Mesangial cell (primary cell): ENCODE results near the genes ATP6V1F and ATP6V1FNB.

GRCh38 chr7:128756970-128757826, 18.0 kb downstream of the CALU start:
- RAMPAGE, long total RNA = no peak

DNA sequence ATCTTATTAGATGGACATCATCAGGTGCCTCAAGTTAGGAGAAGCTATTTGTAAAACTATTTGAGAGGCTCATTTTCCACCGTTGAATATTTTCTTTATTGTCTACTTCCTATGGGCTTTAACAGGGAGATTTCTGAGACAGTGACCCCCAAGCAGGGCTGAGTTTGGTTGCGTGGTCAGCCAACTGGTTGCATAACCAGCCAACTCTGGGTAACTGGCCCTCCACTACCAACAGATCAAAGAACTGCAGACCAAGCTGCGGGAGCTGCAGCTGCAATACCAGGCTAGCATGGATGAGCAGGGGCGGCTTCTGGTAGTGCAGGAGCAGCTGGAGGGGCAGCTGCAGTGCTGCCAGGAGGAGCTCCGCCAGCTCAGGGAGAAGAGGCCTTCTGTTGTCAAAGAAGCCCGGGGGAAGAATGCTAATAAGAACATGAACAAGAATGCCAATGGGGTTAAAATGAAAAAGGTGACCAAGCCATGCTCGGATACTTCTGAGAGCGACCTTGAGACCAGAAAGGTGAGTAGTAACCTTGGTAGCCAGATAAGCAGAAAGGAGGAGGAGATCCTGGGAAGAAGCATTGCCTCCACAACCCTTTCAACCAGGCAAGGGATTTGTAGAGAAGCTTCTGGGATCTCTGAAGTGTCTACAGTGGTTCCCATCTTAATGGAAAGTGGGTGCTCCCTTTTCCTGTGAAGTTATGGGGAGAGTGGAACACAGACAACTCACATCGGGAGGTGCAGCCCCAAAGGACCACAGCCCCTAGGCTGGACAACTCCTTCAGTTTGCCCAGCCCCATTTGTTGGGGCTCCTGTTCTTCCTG, 15.6 kb upstream of the FLNC start:
- RAMPAGE, long total RNA = no peak

DNA sequence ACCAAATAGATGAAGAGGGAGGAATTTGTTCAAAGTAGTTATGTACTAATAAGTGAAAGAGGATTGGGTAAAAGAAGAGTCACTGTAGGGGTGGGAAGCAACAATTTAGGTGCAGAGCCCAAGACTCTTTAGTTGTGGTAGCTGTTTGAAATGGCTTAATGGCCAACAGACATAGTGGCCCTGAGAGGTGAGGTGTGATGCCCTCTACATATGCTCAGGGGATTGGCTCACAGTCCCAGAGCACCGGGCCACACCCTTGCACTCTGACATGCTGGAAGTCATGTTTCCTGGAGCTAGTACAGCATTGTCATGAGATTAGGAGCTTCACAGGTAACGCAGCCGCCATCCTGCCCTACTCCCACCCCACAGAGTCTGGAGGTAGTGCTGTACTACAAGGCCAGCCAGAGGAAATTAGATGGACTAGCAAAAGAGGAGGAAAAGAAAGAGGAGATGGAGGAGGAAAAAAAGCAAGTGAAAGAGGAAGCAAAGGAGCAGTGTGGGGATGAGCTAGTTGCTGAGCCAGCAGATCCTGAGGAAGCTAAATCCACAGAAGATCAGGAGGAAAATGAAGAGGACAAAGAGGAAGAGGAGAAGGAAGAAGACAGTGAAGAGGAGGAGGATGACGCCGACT, 14.8 kb upstream of the FLNC start:
- RAMPAGE, long total RNA = no peak

DNA sequence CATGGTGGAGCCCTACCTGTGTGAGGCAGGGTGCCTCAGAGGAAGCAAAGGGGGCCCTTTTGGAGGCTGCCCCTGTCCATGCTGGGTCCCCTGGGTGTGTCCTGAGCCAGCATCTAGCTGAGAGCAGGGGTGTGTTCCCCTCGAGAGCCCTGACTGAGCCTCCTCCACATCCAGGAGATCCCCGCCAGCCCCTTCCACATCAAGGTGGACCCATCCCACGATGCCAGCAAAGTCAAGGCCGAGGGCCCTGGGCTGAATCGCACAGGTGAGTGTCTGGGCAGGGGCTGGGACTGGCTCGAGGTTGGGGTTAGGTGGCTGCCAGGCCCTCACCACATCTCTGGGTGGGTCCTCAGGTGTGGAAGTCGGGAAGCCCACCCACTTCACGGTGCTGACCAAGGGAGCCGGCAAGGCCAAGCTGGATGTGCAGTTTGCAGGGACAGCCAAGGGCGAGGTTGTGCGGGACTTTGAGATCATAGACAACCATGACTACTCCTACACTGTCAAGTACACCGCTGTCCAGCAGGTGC, 12.9 kb downstream of the FLNC start:
- RAMPAGE, long total RNA = no peak

GRCh38 chr7:128857834-128858265, 4.8 kb upstream of the ATP6V1F start:
- RAMPAGE, long total RNA = no peak

GRCh38 chr7:128858266-128859457, 4.0 kb upstream of the ATP6V1F start:
- RAMPAGE, long total RNA = no peak

- RAMPAGE, long total RNA = start-site peak on the plus strand at chr7:128862832-128862895, 710 reads
Observed at GRCh38 chr7:128862195-128863385, at the start of gene ATP6V1F. Gene ATP6V1F, plus strand, starts transcription at chr7:128862856.

DNA sequence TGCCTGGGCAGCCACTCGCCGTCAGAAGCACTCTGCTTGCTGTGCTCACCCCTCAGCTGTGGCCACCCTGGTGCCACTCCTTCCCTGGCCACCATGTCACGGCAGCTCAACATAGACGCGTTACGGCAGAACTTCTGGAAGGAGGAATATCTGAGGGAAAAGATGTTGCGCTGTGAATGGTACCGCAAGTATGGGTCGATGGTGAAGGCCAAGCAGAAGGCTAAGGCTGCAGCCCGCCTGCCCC, at the start of gene ATP6V1FNB:
Gene ATP6V1FNB (plus strand): TSS at position 14 of the 244 bp plus-strand sequence.
- RAMPAGE, long total RNA = no peak

- RAMPAGE, long total RNA = no peak
Observed at GRCh38 chr7:128892649-128893000, 17.9 kb downstream of the KCP start.

- RAMPAGE, long total RNA = no peak
Observed at GRCh38 chr7:128902845-128903675, 7.4 kb downstream of the KCP start.

- RAMPAGE, long total RNA = no peak
Observed at GRCh38 chr7:128940444-128941395, 3.0 kb downstream of the IRF5 start.

- RAMPAGE, long total RNA = no peak
Observed at GRCh38 chr7:129258392-129259320, 33.8 kb downstream of the AHCYL2 start.

DNA sequence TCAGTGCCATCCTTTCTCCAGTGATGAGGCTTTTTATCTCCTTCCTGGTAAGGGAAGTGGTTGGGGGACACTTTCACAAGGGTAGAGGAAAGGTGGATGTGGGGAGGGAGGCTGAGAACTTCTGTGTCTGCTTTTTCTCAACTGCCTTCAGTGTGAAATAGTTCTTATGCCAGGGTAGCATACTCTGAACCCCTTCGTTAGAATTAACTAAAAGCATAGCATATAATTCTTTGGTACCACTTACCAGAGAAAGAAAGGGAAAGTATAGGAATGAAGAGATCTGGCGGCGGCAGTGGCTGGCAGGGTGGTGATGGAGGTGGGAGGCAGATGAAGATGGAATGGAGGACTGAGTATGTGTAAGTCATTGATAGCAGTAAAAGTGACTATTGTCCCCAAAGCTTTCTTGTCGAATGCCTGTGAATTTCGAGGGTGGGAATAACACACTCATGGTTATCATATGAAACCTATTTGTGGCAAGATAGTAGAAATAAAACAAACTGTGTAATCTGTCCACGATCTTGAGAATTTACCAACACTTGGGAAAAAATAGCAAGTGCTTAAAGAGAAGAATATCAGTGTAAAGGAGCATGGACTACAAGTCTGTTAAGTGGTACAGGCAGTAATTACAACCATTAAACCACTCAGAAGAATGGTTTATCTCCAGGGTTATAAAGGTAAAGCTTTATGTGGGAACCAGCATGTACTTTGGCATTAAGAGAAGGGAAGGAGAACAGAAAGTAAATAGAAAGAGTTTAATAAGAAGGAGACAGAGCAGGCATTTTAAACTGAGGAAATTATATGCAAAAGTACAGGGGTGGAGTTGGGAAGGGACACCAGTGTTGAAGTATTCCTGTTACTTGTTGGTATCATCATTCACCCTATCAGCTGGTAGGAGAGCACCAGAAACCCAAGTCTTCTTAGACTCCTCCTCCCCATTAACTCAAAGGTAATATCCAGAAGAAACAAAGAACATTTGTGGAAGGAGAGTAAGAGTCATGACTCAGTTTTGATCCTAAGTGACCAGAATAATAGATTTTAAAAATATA, 92.6 kb upstream of the STRIP2 start:
- RAMPAGE, long total RNA = no peak

- RAMPAGE, long total RNA = no peak
Observed at GRCh38 chr7:129374975-129375450, 59.2 kb upstream of the STRIP2 start.

GRCh38 chr7:129535901-129536719, 33.8 kb downstream of the SMKR1 start:
- RAMPAGE, long total RNA = no peak

DNA sequence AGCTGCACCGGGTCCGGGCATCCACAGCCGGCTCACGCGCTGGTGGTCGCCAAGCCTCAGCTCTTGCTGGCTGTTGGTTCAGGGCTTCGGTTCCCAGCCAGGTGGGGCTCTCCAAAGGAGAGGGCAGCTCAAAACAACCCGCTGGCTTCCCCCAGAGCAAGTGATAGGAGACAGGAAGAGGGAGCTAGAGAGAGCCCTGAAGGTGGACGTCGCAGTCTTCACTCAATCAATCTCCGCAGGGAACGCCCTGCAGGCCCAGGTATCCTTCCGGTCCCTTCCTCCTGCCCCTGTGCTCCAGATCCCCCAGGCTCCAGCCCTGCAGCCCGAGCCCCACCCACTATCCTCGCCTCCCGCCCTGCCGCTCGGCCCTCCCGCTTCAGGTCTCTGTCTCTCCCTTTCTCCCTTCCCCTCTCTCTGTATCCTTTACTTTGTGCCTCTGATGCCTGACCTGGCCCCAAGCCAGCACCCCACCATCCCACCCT, 127.9 kb downstream of the UBE2H start:
- RAMPAGE, long total RNA = no peak

GRCh38 chr7:129847690-129848710, 104.8 kb downstream of the UBE2H start:
- RAMPAGE, long total RNA = no peak

DNA sequence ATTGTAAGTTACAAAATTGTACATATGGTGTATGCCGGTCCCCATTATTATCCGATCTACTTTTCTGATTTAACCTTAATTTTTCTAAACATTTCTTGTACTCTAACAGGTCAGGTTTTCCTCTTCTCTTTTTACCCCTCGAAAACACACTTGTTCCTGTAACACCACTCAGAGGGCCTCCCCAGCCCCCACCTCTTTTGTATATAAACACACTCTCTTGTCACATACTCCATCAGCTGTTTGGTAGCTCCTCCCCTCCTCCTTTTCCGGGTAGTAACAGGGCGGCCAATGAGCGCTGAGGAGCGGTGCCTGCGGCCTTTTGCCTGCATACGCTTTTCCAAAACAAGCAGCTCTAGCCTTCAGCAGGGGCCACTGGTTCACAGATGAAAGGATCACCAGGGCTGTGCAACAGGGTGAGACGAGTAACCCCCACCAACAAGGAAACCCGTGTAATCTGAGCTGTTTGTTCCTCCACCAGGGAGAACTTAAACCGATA, 4.0 kb downstream of the UBE2H start:
- RAMPAGE, long total RNA = no peak

DNA sequence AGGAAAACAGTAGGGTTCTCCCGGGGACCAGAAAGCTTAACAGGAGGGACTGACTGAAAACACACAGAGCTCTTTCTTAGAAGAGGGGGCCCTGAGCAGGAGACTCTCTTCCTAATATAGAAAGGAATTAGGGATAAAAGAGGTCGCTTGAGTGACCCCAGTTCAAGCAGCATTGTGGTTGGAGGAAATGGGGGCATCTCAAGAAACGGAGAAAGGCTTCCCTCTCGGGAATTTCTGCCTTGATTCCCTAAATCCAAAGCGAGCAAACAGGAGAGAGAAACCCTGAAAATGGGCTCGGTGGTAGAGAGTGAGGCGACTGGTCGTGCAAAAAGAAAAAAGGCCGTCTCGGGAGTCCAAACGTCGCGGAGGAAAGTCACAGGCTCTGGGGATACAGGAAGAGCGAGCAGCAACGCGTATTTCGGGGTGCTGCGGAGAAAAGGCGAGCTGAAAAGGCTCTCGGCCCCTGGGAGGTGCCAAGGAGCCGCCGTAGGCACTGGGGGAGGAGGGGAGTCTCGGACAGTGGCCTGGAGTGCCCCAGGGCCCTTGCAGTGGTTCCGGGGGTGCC, 798 bp downstream of the UBE2H start:
- RAMPAGE, long total RNA = no peak

GRCh38 chr7:129982024-129982427, 29.3 kb upstream of the UBE2H start:
- RAMPAGE, long total RNA = no peak